Penis (tissue), 1 donor: ENCODE data around the genes ZNF579, ZFP28 and ZNF71.

DNA sequence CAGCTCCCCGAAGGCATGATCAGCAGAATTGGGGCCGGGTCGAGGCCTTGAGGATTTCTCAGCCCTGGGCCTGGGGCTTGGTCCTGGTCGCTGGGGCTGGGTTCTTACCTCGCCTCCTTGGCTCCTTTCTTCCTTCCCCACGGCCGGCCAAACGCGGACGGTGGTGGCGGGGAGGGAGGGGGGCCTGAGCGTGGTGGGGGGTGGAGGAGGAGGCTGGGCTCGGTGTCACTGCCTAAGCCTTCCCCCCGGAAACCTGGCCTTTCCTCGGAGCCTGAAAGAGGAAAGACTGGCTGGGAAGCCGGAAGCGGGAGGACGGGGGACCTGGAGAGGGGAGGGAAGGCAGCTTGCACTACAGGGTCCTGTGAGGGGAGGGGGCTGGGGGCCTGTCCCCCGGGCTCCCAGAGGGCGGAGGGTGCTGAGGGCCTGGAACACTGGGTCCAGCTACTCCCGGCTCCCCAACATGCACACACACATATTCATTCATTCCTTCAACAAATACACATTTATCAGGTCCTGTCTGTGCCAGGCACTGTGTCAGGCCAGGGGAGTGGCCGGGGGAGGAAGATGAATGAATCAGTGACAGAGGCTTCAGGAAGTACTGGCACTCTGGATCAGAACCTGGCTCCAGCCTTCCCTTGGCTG lies at the start of gene ZNF579:
Gene ZNF579 (minus strand): TSS at position 162 of the 642 bp plus-strand sequence.
- PRO-cap, result bidirectional peak, plus-strand start at position 310 of the sequence, minus-strand start at position 135 of the sequence

DNA sequence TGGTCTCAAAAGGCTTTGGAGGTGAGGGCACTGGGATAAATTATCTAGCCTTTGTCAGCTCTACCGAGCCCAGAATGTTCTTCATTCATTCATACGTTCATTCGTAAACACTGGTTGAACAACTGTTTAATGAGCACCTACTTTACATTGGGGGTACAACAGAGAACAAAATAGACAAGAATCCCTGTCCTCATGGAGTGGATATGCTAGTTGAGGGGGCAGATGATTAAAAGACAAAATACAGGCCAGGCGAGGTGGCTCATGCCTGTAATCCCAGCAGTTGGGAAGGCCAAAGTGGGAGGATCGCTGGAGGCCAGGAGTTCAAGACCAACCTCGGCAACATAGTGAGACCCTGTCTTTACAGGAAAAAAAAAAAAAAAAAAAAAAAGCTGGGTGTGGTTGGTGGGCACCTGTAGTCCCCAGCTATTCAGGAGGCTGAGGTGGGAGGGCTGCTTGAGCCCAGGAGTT lies 1.7 kb downstream of the ZNF865 start:
- PRO-cap, result no peak

- PRO-cap, result no peak
Measured at GRCh38 chr19:55656114-55656546, 1.3 kb downstream of the U2AF2 start.

DNA sequence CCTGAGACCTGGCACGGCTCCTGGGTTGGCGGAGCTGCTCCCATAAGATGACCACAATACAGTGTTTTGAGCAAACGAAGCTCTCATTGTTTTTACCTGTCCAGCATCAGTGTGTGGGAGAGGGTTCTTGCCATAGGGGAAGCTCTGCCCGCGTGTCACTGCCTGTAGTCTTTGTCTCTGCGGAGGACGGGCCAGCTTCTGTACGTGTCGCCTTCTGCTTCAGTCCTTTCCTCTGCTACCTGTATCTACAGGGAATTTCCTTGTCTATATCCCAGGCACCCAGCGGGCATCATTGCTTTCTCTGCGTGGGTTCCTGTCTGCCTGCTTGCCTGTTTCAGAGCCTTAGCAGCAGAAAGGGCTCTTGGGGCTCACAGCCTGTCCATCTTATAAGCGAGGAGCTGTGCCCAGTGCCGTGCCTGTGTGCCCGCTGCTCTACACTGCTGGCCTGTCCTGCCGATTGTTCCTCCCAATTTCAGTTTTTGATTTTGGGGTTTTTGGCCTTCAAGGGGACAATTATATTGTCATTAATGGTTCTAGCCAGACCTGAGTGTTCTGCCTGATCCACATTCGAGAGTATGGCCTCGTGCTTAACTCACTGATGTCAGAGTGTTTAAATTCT lies 2.5 kb downstream of the U2AF2 start:
- PRO-cap, result no peak

DNA sequence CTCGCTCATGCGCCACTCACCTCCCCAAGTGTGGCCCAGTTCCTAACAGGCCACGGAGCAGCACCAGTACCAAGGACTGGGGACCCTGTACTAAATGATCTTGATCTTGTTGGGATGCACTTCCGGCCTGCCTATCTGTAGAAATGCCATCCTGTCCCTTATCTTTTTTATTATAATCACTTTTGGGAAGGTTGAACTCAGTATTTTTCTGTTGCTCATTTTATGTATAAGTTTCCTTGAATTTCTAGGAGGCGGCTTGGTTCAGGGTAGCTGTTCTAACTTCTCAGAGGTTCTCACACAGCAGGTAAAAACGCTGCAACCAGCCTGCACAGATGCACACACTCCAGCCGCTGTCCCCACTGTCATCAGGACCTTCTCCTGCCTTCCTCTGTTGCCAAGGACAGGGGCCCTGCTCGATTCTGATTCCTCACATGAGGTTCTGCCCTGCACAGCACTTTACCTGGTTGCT lies 25.8 kb downstream of the ZNF787 start:
- PRO-cap, result no peak

- PRO-cap, result no peak
Measured at GRCh38 chr19:56110443-56110978, 10.6 kb downstream of the ZNF787 start.

GRCh38 chr19:56111456-56111999 lies 9.6 kb downstream of the ZNF787 start:
- PRO-cap, result no peak

GRCh38 chr19:56142126-56142802 lies 1.2 kb downstream of the ZNF444 start:
- PRO-cap, result no peak

- PRO-cap, result no peak
Measured at GRCh38 chr19:56291672-56292196, 19.2 kb downstream of the EDDM13 start.

DNA sequence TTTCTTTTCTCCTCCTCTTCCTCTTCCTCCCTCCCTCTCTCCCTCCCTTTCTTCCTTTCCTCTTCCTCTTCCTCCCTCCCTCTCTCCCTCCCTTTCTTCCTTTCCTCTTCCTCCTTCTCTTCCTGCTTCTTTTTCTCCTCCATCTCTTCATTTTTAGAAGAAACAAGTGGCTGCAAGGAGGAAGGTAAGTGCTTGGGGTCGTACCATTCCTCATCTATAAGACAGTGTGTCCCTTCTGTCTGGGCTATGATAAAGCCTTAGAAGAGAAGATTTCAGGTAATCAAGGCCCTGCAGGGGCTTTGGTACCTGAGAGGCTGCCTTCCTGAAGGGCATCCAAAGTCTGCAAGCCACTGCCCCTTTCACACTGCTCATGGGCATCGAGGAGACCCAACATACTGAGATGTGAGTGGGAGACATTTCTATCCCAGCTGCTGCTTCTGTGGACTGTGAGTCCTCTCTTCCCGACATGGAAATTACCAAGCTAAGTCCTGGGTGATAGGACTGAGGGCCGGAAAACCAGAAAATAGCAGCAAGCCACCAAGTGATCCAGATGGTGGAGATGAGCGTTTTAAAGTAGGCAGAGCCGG lies 17.2 kb downstream of the ZSCAN5A start:
- PRO-cap, result no peak

- PRO-cap, result no peak
Measured at GRCh38 chr19:56313854-56314364, 730 bp downstream of the ZSCAN5A start.

DNA sequence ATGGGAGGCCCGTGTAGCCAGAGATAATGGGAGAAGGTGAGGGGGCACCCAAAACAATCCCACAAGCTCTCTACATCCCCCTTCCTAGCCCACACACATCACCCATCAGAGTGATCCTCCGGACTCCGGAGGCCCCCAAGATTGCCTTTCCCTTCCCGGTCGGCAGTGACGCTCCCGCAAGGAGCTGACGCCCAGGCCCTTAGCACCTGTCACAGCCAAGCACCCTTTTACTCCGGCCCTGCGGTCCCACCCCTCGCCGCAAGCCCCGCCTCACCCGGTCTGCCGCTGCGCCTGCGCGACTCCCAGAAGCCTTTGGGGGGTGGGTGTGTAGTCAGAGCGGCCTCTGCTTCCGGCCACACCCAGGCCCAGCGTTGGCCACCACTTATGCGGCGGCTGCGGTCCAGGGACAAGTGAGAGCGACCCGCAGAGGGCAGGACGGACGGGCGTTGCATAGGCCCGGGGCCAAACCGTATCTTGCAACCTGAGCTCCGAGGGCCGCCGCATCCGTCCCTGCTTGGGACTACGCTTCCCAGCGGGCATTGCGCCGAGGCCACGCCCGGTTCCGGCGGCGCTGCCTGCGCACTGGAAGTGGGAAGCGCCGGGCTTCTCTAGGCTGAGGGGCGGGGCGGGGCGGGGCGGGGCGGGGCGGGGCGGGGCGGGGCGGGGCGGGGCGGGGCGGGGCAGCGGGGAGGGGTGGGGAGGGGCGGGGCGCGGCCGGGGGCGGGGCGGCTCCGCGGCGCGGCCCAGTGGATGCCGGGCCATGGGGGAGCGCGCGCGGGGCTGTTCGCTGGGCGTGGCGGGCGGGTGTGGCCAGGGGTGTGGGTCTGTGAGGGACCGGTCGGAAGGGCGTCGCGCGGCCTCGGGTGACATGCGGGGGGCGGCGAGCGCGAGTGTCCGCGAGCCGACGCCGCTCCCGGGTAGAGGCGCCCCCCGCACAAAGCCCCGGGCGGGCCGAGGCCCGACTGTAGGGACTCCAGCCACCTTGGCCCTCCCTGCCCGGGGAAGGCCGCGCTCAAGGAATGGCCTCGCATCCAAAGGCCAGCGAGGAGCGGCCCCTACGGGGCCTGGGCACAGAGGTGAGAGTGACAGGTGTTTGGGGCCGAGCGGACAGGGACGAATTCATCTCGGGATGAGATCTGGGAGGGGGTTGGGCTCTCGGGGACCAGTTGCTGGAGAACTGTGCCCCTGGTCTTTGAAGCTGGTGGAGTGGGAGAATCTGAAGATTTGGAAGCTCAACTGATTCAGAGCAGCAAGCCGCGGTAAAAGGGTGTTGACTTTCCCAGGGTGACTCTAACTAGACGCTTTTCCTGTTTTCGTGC lies at the start of gene ZFP28:
Gene ZFP28 (plus strand): TSS at position 798 of the 1,319 bp plus-strand sequence.
- PRO-cap, result bidirectional peak, plus-strand start at position 315 of the sequence, minus-strand start at position 167 of the sequence; unidirectional peak, plus-strand start at position 869 of the sequence; unidirectional peak, plus-strand start at position 993 of the sequence

DNA sequence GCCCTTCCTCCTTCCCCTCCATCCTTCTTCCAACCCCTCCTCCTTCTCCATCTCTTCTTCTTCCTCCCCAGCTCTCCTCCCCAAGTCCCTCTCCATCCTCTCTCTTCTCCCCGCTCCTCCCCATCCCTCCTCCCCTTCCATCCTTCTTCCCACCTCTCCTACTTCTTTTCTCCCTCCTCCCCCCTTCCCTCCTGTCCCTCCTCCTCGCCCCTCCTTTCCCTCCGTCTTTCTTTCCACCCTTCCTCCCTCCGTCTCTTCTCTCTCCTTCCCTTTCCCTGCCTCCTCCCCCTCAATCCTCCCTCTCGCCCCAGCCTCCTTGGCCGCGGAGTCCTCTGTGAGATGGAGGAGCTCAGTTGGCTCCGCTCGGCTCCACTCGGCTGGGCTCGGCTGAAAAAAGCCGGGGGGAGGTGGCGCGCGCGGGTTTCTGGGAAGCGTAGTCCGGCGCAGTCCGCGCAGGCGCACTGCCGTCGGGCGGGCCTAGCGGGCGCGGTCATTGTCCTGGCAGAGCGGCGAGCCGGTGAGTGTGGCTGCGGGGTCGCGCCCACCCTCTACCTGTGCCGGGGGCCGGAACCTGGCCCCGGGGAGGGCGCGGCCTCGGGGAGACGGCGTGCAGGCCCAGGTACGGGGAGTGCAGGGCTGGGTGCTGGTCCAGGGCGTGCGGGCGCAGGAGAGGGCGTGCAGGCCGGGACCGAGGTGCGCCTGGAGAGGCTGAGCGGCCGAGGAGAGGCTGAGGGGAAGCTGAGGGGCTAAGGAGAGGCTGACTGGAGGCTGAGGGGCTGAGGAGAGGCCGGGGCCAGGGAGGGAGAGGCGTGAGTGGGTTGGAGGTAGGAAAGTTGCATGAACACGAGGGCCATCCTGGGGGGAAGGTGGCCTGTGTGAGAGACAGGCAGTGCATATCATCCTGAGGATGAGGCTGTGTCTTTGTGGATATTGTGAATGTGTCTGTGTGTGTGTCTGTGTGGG lies at the start of gene ZNF71:
Gene ZNF71 (plus strand): TSS at position 493 of the 963 bp plus-strand sequence.
- PRO-cap, result bidirectional peak, plus-strand start at position 504 of the sequence, minus-strand start at position 365 of the sequence

DNA sequence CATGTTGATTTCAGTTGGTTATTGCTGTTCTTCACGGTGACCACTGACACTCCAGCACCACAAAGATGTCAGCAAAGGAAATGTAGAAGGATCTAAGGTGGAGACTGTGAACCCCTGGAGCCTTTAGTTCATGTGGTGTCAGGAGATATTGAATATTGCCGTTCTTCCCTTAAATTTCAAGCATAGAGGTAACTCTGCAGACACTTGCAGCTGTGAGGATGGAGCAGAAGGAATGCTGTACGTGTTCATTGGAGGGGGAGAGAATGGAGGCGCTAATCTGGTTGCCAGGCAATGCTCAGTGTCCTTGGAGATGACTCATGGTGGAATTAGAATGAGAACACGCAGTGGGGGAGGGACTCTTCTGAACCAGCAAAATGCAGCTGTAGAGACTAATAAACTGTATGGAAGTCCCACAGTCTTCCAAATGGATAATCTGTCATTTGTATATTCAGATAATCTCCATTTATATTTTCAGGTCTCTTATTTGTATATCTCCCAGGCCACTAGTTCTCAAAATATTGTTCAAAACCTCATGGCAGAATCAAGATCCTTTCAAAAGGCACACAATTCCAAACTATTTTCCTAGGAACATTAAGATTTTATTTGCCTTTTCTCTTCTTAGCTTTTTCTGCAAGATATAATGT lies 21.0 kb upstream of the ZNF835 start:
- PRO-cap, result no peak

DNA sequence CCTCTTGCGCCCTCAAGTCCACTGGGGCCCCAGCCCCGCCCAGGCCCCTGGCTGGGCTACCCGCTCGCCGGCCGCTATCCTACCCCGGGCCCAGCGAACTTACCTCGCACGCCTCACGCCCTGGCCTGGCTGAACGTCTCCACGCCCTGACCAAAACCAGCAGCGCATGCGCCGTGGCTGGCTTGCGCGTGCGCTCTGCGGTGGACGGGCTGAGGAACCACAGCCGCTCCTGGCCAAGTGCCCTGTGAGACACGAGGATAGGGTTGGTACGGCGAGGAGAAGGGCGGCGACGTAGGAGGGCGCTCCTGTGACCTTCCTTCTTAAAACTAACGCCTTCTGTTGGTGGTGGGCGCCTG lies 45.2 kb downstream of the PEG3 start:
- PRO-cap, result no peak

DNA sequence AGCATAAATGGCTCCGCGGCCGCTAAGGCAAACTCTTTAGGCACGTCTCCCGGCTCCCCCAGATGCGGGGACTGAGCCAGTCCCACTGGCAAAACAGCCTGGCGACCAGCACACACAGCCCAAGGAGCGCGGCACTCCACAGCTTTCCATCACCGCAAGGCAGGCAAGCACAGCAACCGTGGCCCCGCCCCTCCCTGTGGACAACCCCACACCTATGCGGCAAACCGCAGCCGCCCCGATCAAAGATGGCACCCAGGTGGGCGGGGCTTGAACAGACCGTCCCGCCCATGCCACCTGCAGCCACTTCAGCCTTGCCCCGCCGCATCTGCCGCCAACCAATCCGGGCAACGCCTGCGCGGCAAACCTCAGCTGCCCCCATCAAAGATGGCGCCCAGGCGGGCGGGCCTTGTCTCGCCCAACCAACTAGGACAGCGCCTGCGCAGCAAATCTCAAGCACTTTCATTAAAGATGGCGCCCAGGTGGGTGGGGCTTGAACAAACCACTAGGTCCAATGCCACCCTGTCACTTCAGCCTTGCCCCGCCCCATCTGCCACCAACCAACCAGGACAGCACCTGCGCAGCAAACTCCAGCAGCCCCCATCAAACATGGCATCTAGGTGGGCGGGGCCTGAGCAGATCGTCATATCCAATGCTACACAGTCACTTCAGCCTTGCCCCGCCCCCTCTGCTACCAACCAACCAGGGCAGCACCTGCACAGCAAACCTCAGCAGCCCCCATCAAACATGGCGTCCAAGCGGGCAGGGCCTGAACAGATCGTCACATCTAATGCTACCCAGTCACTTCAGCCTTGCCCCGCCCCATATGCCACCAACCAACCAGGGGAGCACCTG lies 1.6 kb downstream of the PEG3 start:
- PRO-cap, result no peak

- PRO-cap, result no peak
Measured at GRCh38 chr19:56842281-56842609, 1.7 kb upstream of the PEG3 start.

DNA sequence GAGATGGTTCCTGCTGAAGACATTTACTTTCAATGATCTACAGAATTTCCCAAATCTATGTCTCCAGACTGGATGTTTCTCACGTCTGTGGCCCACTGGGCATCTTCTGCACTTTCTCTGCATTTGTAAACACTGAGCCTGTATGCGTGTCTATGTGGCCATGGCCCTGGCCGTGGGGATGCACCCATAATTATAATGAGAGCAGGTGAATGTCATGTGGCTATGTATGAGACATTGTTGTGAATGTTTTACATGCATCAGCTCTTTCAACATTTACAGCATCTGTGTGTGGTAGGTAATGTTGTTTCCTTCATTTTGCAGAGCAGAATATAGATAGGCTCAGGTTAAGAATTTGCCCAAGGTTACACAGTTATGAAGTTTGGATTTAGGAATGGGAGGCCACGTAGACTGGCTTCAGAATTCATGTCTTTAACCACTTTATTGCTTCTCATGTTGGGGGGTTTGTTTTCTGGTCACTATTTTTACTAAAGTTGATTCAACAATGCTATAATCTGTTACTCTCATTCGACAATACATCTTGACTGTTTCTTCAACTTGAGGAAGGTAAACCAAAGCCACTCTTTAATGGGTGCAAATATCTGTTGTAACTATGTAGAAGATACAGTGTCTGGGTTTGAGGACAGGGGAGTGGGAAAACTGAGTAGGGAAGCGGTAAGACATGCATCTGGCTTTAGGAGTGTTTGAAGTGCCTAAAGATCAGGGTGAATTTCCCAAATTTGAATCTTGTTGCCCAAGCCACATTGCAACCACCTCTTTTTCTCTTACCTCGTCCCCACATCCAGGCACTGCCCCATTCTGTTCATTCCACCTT lies 10.9 kb upstream of the AURKC start:
- PRO-cap, result no peak

GRCh38 chr19:57292199-57292795 lies 12.0 kb downstream of the ZNF460 start:
- PRO-cap, result no peak

DNA sequence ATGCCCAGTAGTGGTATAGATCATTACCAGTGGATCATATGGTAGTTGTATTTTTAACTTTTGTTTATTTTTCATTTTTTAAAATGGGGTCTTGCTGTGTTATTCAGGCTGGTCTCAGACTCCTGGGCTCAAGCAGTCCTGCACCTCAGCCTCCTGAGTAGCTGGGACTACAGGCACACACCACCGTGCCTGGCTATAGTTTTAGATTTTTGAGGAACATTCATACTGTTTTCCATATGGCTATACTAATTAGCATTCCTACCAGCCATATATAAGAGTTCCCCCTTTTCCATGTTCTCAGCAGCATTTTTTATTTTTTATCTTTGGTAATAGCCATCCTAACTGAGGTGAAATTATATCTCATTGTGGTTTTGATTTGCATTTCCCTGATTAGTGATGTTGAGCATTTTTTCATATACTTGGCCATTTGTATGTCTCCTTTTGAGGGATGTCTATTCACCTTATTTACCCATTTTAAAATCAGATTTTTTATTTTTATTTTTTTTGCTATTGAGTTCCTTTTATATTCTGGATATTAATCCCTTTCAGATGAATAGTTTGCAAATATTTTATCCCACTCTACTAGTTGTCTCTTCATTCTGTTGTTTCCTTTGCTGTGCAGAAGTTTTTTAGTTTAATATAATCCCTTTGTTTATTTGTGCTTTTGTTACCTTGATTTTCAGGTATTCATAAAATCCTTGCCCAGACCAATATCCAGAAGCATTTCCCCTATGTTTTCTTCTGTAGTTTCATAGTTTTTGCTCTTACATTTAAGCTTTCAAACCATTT lies 14.0 kb downstream of the ZNF460 start:
- PRO-cap, result no peak